ENCODE measurements around a stretch of chr12.

DNA sequence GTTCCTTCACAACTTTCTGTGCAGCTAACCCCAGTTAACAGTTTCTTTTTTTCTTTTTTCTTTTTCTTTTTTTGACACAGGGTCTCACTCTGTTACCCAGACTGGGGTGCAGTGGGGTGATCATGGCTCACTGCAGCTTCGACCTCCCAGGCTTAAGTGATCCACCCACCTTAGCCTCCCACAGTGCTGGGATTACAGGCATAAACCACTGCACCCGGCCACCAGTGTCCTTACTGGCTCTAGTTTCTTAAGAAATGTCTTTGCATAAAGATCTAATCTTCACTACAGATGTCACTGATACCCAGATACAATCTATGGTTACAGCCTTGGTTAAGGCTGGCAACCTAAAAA lies 27.4 kb downstream of the ETFBKMT start:
- RRBS: no CpG with 5 or more reads among the region's 2 CpGs

DNA sequence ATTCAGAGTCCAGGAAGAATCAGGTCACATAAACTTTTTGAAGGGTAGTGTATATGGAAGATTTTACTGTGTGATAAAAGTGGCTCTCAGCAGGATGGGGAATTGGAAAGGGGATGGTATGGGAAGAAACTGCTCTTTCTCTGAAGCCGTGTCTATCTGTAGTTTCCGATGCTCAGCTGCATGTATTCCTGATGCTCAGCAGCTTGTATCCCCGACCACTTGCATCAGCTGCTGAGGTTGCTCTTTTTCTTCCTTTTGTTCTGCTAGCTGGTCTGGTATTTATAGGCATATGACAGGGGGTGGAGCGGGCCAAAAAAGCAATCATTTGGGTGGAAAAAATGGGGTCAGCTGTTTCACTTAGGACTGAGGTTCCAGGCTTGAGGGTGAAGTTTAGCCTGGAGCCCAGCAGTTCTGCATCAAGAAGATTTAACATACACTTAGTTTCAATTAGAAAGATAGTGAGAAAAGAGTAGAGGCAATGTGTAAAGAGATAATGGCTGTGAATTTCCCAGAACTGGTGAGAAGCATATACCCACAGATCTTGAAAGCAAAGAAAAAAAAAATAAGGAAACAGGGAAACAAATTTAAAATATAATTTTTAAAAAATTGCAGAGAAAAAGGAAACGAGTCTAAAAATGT lies 23.6 kb upstream of the AMN1 start:
- RRBS: no CpG with 5 or more reads among the region's 5 CpGs

DNA sequence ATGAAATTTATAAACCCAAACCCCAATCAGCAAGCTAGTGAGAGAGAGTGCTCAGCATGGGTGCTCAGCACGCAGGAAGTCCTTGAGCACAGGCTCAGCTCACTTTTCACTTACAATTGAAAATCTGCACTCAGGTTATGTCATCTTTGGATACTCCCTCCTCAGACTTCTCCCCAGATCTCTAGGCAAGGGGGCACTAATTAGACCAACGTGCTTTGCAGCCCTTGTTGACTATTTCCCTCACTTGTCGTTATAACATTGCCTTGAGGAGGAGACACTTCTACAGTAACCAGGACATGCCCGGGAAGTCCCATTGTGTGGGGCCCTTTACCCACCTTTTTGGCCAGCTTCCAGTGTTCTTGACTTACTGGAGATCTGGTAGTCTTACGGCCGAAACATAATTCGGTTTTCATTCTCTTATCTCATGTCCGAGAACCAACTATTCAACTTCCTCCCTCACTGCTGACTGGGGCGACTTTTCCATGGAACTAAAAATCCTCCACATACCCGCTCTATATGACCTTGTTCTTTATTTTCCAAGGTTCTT lies 5.4 kb upstream of the H3-5 start:
- RRBS: no CpG with 5 or more reads among the region's 10 CpGs

DNA sequence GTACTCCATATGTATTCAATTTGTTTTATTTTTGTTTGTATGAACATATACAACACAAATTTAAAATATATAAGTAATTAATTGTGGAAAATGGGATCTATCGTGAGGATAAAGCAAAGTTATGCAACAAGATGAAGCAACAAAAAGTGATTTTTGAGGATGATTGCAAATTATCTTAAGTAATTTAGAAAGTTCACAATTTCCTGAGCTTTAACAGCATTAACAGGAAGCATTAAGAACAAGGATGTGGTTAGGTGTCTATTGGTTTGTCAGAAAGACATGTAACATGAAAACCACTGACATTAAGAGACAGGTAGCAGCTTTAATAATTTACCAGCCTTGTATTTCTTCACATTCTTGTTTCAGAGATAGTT lies 68.7 kb upstream of the RESF1 start:
- RRBS: no CpG with 5 or more reads among the region's 1 CpG

- RRBS: no CpG with 5 or more reads among the region's 10 CpGs
Observed at GRCh38 chr12:31966221-31967152, 7.3 kb downstream of the RESF1 start.

- RRBS: no CpG with 5 or more reads among the region's 13 CpGs
Observed at GRCh38 chr12:31985183-31986165, 26.3 kb downstream of the RESF1 start.

DNA sequence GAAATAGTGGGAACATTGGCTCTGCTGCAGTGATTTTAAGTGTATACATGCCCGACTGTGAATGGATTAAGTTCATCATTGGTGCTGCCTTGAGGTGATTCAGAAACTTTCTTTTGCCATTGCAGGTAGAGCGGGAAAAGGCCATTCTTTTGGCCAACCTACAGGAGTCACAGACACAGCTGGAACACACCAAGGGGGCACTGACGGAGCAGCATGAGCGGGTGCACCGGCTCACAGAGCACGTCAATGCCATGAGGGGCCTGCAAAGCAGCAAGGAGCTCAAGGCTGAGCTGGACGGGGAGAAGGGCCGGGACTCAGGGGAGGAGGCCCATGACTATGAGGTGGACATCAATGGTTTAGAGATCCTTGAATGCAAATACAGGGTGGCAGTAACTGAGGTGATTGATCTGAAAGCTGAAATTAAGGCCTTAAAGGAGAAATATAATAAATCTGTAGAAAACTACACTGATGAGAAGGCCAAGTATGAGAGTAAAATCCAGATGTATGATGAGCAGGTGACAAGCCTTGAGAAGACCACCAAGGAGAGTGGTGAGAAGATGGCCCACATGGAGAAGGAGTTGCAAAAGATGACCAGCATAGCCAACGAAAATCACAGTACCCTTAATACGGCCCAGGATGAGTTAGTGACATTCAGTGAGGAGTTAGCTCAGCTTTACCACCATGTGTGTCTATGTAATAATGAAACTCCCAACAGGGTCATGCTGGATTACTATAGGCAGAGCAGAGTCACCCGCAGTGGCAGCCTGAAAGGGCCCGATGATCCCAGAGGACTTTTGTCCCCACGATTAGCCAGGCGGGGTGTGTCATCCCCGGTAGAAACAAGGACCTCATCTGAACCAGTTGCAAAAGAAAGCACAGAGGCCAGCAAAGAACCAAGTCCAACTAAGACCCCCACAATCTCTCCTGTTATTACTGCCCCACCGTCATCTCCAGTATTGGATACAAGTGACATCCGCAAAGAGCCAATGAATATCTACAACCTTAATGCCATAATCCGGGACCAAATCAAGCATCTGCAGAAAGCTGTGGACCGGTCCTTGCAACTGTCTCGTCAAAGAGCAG lies 71.7 kb upstream of the FGD4 start:
- RRBS: over 99% methylated on average over 4 of the region's 20 CpGs

DNA sequence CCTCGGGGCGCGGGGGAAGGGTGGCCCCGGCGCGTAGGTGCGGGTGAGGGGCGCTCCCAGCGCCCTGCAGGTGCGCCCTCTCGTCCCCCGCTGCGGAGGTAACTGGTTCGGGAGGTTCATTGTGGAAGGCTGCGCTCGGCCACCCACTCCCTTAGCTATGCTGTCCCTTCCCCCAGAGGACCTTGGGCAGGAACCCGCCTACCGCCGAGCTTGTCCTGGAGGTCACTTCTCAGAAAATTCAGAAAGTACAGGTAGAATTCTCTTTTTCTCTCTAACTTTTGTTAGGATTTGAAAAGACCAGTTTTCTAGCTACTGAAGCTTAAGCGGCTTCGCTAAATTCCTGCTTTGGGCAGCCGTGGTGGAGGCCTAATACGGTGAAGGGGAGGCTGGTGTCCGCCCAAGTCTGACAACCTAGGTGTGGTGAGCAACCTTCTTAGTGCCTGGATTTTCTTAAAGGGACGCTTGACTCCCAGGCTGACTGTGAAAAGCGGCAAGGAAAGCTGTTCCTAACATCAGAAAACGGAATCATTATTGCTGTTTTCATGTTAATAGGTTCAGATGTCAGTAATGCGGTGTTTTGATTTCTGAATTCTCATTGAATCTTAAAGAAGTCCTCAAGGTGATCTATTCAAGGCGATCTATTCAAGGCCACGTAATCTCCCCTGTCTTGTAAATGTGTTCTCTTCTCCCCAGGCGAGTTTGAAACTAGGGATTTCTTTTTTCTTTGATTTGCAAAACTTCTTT lies 781 bp downstream of the FGD4 start:
- RRBS: no CpG with 5 or more reads among the region's 31 CpGs

GRCh38 chr12:32453845-32454606 lies 54.7 kb downstream of the FGD4 start:
- RRBS: no CpG with 5 or more reads among the region's 6 CpGs

GRCh38 chr12:32454860-32455481 lies 55.6 kb downstream of the FGD4 start:
- RRBS: no CpG with 5 or more reads among the region's 1 CpG

GRCh38 chr12:32627562-32628341 lies 51.3 kb upstream of the DNM1L start:
- RRBS: no CpG with 5 or more reads among the region's 10 CpGs

DNA sequence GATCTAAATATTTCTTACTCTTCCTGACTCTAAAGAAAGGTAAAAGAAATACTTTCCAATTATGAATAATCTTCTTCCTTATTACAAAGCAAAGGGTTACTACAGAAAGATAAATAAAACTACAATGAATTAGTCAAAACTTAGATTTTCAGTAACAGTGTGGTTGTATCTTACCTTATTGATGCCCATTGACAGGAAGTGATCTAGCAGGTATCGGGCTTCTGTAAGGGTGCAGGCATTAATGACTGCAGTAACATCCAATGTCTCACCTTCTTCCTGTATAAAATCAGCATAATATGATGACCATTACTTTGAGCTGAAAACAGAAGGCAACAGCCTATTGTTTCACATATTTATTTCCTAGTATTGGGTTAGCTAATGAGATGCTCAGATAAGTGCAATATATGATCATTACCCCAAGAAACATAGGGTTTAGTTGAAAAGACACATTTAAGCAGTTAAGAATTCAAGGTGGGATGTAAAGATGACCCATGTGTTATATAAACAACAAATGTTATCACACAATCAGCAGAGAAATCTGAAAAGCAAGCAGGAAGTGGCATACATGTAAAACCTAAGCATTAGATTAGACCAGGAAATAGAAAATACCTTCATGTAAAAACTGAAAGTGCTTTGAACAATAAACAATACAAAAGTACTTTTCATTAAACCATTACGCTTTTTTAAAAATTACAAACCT lies 111.3 kb downstream of the KIF21A start:
- RRBS: no CpG with 5 or more reads among the region's 2 CpGs

DNA sequence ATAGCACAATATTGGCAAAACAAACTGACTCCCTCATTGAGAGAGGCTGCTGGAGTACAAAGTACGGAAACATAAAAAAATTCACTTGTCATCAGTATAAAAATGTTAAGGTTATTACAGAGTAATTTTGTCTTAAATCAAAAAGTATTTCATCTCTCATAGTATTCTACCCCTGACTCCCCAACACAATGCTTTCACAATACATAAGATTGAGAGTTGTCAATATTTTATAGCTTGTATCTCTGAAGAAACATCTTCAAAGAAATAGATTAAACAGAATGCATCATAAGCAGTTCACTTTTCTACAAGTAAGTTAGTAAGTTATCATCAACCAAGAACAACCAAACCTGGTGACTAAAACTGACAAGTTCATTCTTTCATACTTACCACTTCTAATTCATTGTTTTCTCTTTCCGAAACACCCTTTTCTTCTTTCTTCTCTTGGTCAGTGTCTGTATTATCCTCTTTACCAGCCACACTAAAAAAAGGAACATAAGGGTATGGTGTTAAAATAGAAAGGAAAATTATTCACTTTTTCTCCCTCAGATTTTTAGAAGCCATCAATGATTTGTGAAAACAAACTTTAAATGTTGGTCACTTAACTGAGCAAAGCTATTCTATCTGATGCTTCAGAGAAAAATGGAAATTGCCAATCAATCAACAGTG lies 101.1 kb downstream of the KIF21A start:
- RRBS: no CpG with 5 or more reads among the region's 2 CpGs

GRCh38 chr12:39619256-39619633 lies 358 bp downstream of the ABCD2 start:
- RRBS: no CpG with 5 or more reads among the region's 8 CpGs

GRCh38 chr12:39839073-39839581 lies 213.1 kb downstream of the C12orf40 start:
- RRBS: no CpG with 5 or more reads among the region's 7 CpGs

DNA sequence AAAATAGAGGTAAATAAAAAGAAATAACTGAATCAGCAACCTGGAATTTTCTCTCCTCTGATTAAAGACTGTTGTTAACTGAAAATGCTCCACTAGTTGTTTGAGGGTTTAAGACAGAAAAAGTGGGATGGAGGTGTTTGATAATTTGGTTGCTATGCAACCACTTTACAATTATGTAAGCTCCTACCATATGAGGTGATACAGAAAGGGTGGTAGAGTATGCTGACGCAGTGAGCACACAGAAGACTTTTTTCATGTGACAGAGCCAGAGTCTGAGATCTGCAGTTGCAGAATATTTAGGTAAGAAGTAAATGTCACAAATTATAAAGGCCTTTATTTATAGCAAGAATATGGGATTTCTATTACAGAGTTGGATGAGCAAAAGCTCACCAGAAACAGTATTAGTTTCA lies 50.5 kb upstream of the SLC2A13 start:
- RRBS: no CpG with 5 or more reads among the region's 1 CpG

GRCh38 chr12:40293000-40293420 lies 68.2 kb downstream of the LRRK2 start:
- RRBS: no CpG with 5 or more reads among the region's 3 CpGs

- RRBS: no CpG with 5 or more reads among the region's 4 CpGs
Observed at GRCh38 chr12:41476659-41476958, 288.5 kb downstream of the PDZRN4 start.

DNA sequence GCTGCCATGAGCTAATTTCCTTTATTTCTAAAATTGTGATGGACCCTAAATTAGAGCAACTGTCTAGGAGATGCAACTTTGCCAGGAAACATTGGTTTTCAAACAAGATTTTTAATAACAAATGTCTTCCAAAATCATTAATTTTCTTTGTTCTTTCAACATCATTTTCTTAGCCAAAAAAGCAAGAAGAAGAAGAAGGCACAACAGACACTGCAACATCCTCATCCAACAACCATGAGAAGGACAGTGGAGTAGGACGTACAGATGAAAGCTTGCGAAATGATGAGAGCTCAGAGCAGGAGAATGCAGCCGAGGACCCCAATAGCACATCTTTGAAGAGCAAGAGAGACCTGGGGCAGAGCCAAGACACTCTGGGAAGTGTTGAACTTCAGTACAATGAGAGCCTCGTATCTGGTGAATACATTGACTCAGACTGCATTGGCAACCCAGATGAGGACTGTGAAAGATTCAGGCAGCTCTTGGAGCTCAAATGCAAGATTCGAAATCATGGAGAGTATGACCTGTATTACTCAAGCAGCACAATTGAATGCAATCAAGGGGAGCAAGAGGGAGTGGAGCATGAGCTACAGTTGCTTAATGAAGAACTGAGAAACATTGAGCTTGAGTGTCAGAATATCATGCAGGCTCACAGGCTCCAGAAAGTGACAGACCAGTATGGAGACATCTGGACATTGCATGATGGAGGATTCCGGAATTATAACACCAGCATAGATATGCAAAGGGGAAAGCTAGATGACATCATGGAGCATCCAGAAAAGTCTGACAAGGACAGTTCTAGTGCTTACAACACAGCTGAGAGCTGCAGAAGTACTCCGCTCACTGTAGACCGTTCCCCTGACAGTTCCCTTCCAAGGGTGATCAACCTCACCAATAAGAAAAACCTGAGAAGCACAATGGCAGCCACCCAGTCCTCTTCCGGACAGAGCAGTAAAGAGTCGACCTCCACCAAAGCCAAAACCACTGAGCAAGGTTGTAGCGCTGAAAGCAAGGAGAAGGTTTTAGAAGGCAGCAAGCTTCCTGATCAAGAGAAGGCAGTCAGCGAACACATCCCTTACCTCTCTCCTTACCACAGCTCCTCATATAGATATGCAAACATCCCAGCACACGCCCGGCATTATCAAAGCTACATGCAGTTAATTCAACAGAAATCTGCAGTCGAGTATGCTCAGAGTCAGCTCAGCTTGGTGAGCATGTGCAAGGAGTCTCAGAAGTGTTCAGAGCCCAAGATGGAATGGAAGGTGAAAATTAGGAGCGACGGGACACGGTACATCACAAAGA lies 384.5 kb downstream of the PDZRN4 start:
- RRBS: no CpG with 5 or more reads among the region's 18 CpGs

DNA sequence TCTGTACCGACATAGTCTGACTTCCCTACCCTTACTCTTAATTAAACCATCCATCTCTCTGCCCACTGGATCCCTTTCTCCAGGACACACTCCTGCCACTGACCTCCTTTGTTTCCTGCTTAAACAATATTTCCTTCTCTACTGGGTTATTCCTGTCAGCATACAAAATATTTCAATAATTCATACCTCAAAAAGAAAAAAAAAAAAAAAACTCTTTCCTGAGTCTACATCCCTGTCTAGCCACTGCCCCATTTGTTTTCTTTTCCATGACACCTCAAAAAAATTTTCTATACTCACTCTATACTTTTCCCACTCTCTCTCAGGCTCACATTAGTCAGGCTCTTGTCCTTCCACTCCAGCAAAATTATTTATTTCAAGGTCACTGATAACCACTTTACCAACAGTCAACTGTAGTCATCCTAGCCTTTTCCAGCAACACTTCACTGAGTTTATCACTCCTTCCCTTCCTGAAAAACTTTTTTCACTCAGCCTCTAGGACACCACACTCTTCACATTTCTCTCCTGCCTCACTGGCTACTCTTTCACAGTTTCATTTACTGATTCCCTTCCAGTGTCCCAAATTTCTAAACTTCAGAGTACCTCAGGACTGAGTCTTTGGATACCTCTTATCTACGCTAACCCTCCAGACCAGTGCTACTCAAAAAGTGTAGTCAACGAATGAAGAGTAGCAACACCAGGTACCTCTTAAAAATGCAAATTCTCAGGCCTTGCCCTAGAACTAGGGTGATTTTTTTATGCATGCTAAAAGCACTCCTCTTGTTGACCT lies 29.4 kb upstream of the GXYLT1 start:
- RRBS: no CpG with 5 or more reads among the region's 3 CpGs